HCT116 (cell line): Measurements from ENCODE around the genes KRT40, KRTAP3-2, KRTAP2-1, KRTAP2-3 and KRTAP9-8.

DNA sequence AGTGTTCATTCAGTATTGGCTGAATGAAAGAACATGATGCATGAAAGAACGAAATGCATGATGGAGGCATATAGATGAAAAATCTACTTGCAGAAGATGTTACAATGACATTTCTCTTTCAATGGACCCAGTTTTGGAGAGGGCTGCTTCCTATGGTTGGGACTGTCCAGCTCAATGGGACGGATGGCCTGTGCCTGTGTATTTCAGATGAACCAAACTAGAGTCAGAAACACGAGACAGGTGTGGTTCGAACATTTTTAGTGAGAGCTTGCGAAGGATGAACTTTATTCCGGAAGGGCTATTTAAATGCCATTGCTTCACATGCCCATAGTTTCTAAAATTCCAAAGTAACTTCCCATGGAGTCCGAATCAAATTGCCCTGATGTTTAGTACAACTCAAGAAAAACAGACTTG is 1.5 kb downstream of the KRT20 start:
- RRBS = no CpG with 5 or more reads among the region's 7 CpGs

GRCh38 chr17:40984074-40984407 is at the start of gene KRT40:
Gene KRT40, minus strand, starts transcription at chr17:40984326.
- RRBS = 100% methylated on average over 3 of the region's 8 CpGs

- RRBS = no CpG with 5 or more reads among the region's 3 CpGs
Observed at GRCh38 chr17:40999800-41000077, at the start of gene KRTAP3-2. Gene KRTAP3-2, minus strand, starts transcription at chr17:40999906.

GRCh38 chr17:41047177-41047519 is at the start of gene KRTAP2-1:
Gene KRTAP2-1, minus strand, starts transcription at chr17:41047316.
- RRBS = no CpG with 5 or more reads among the region's 7 CpGs

DNA sequence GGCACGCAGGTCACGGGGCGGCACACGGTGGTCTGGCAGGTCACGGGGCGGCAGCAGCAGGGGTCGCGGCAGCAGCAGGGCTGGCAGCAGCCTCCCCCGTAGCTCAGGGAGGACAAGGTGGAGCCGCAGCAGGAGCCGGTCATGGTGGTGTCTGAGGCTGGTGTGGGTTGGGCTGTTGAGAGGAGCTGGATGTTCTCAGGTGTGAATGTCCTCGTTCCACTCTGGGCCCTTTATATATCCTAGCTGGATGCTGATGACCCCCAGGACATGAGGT is at the start of gene KRTAP2-3:
TSS of gene KRTAP2-3 (minus strand) at position 207 of the 274 bp plus-strand sequence.
- RRBS = no CpG with 5 or more reads among the region's 12 CpGs

DNA sequence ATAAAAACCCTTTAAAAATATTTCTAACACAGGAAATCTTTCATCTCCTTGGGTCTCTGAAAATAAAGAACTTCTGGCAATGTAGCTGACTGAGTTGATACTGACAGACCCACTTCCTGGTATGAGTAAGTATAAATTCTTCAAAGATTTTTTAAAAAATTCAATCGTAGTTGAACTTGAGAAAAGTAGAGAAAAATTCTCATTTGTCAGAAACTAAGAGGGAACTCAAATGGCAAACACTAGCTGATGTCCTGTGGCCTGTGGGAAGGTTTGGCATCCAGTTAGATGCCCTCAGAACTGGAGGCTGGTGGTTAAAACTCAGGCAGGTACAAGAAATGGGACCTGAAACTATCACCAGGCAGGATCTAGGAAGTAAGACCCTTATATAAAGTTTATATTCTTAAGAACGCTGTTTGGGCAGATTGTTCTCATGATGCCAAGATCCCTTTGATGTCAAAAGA is 6.3 kb downstream of the KRTAP4-6 start:
- RRBS = no CpG with 5 or more reads among the region's 2 CpGs

DNA sequence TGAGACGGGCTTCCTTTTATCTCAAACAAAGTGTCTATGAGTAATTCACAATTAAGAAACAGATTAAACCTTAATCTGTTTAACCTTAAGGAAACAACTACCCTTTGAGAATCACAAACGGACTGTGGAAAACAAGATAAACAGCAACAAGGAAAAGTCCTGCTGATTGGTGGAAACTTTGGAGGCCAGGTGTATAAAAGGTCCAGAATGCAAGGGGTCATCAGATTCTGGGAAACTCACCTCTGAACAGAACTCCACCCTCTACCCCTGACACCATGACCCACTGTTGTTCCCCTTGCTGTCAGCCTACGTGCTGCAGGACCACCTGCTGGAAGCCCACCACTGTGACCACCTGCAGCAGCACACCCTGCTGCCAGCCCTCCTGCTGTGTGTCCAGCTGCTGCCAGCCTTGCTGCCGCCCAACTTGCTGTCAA is at the start of gene KRTAP9-8:
TSS of gene KRTAP9-8 (plus strand) at position 223 of the 434 bp plus-strand sequence.
- RRBS = no CpG with 5 or more reads among the region's 4 CpGs

GRCh38 chr17:41502713-41503605 is 2.5 kb downstream of the KRT13 start:
- RRBS = 100% methylated on average over 1 of the region's 23 CpGs

GRCh38 chr17:41519014-41520419 is 827 bp upstream of the KRT15 start:
- RRBS = no CpG with 5 or more reads among the region's 18 CpGs

DNA sequence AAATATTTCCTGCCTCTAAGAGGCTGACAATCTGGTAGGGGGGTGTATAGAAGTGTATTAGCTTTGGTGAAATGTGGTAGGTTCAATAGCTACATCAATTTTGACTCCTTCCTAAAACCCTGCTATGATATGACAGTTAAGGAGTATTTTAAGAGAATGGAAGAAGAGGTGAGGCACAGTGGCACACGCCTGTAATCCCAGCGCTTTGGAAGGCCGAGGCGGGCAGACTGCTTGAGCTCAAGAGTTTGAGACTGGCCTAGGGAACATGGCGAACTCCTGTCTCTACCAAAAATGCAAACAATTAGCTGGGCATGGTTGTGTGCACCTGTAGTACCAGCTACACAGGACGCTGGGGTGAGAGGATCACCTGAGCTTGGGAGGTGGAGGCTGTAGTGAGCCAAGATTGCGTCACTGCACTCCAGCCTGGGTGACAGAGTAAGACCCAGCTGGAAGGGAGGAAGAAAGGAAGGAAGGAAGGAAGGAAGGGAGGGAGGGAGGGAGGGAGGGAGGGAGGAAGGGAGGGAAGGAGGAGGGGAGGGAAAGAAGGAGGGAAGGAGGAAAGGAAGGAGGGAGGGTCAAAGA is 4.7 kb upstream of the KRT19 start:
- RRBS = no CpG with 5 or more reads among the region's 7 CpGs

- RRBS = no CpG with 5 or more reads among the region's 8 CpGs
Observed at GRCh38 chr17:41549683-41550215, 21.6 kb upstream of the KRT19 start.

DNA sequence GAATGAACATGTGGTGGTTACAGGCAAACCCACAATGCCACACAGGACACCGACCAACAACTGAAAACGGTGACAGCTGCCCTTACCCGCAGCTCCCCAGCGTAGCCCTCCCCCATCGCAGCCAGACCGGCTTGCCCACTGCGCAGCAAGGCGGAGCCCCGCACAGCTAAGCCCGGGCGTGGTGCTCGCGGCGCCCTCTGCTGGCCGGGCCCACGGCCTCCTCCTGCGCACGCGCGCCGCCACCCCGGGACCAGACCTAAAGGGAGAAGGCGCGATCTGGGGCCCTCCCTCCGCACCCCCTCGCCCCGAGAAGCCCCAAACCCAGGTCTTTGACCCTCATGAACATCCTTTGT is 22.8 kb upstream of the EIF1 start:
- RRBS = 2% methylated on average over 13 of the region's 27 CpGs

DNA sequence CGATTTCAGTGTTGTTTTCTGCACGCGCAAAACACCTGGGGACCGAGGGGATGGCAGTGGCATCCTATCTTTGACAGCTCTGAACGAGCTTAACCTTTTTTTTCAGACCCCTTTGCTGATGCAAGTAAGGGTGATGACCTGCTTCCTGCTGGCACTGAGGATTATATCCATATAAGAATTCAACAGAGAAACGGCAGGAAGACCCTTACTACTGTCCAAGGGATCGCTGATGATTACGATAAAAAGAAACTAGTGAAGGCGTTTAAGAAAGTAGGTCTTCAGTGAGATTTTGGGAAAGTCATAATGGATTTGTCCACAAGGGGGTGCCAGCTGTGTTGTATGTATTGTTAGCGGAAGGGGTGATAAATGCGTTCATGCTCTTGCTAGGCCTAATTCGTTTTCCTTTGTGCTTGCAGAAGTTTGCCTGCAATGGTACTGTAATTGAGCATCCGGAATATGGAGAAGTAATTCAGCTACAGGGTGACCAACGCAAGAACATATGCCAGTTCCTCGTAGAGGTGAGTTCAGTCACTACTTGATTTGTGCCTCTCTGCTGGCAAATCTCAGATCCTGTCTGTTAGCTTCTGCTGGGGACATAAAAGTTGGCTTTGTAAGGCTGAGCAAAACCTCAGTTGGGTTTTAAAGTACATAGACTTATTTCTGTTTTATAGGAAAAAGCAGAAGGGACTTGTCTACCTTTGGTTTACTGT is 1.1 kb downstream of the EIF1 start:
- RRBS = no CpG with 5 or more reads among the region's 15 CpGs

DNA sequence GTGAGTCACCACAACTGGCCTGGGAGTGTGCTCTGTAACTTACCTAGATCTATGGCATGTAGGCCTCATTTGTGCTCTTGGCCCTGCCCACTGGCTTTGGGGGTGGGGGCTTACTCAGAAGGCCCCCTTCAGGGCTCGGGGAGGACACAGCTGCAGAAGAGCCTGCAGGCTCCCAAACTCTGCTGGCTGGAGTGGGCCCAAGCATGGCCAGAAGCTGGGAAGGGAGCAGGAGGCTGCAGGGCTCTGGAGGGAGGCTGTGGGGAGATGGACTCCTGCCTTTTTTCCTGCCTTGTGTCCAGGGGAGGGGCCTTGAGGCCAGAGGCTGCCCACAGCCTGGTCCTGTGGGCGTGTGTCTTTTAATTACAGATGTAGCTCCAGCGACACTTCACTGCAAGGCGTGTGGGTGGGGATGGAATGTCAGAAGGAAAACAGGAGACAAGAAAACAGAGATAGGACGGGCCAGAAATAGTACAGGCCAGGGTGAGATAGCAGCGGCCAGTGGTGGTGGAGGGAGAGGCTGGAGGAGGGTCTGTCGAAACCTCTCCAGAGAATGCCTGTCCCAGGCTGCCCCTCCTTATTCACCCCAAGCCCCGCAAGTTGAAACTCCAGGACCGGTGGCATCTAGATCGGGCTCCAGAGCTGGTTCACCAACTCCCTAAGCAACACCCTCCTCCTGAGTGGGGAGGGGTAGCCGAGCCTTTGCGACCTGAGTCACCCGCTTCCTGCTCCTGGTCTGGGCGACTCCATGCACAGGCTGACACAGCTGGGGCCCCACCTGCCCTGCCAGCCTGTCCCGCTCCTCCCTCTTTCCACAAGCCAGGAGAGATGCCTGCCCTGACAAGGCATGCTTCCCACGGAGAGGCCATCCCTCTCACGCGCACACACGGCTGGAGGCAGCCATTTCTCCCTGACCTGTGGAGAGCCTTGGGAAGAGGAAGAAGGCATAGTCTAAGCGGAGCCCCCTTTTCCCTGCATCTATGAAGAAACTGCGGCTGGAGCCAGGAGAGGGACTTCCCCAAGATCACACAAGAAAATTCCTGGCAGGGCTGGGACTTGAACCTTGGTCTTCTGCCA is 6.4 kb upstream of the JUP start:
- RRBS = no CpG with 5 or more reads among the region's 21 CpGs

DNA sequence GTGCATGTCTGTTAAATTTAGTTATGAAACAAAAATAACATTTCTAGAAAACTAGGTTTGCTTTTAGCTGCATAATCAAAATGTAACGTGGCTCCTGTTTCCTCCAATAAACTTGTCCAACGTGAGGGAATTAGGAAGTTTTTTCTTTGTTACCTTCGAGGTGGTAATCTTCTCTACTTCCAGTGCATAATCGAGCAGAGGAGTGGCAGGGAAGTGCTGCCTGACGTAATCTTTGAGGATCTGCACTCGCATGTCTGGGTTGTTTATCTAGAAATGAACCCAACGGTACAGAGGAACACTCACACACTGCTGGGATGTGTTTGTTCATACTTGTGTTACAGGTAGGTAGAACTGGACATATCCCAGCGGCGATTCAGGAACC is 4.1 kb upstream of the KLHL11 start:
- RRBS = no CpG with 5 or more reads among the region's 9 CpGs

DNA sequence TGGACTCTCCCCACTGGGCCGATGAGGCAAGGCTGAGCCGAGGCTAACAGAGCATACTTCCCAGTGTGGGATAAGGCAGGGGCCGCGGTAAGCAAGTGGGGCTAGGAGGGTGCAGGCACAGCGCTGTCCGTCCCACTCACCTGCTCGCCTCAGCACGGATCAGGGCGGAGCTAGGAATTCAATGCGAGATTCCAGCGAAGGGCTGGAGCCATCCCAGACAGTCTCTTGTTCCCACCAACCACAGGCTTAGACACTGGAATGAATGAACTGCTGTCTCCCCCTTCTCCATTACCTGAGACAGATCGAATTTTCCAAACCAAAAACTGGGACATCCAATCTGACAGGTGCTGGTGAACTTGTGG is 728 bp upstream of the ACLY start:
- RRBS = no CpG with 5 or more reads among the region's 12 CpGs

GRCh38 chr17:41967204-41968131 is 873 bp downstream of the CNP start:
- RRBS = 9% methylated on average over 11 of the region's 43 CpGs

DNA sequence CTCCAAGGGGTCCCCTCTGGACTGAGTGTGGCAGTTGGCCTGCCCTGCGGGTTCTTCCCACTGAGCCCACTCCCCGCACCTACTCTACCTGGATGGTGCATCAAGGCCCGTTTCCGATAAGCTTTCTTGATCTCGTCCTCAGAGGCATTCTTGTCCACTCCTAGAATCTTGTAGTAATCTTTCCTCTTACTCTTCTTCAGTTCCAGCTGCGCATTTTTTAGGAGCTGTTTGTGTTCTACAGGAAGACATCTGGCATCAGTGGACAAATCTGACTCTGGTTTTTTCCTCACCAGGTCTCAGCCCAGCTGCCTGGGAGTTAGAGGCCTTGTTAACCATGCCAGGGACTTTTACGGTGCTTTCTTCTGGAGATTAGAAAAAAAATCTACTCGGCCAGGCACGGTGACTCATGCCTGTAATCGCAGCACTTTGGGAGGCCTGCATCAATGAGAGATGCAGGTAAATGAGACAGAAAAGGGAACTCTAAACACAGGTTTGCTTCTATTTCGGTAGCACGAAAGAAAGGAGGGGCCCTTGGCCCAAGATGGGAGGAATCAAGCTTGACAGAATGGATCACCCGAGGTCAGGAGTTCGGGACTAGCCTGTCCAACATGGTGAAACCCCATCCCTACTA is 15.7 kb downstream of the CNP start:
- RRBS = no CpG with 5 or more reads among the region's 14 CpGs

GRCh38 chr17:41984497-41984841 is 17.9 kb downstream of the CNP start:
- RRBS = no CpG with 5 or more reads among the region's 7 CpGs

- RRBS = no CpG with 5 or more reads among the region's 11 CpGs
Observed at GRCh38 chr17:42028488-42028920, 8.6 kb downstream of the NKIRAS2 start.